Mesothelial cell of epicardium (in vitro differentiated cells): ENCODE measurements around a stretch of chr14.

DNA sequence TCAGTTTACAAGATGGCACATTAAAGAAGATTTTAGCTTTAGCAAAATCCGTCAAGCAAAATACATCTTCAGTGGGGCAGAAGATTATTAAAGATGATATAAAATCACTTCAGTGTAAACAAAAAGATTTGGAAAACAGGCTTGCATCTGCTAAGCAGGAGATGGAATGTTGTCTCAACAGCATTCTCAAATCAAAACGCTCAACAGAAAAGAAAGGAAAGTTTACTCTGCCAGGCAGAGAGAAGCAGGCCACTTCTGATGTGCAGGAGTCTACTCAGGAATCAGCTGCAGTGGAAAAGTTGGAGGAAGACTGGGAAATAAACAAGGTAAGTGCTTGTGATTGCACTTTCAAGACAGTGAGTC is 178.2 kb downstream of the SYNE2 start:
- PRO-cap: no peak

DNA sequence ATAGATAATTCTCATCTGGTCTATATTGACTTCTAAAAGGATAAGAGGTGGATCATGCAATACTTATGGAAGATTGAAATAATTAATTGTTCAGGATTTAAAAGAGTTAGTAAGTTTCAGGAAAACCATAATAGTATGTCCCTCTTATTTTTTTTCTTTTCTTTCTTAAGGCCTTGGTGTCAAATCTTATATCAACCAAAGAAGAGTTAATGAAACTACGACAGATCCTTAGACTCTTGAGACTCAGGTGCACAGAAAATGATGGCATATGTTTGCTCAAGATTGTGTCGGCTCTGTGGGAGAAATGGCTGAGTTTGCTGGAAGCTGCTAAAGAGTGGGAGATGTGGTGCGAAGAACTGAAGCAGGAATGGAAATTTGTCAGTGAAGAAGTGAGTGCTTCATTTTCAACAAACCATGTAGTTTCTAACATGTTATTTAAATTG is 212.5 kb downstream of the SYNE2 start:
- PRO-cap: no peak

- PRO-cap: no peak
Measured at GRCh38 chr14:64217332-64217634, 76.9 kb downstream of the ESR2 start.

DNA sequence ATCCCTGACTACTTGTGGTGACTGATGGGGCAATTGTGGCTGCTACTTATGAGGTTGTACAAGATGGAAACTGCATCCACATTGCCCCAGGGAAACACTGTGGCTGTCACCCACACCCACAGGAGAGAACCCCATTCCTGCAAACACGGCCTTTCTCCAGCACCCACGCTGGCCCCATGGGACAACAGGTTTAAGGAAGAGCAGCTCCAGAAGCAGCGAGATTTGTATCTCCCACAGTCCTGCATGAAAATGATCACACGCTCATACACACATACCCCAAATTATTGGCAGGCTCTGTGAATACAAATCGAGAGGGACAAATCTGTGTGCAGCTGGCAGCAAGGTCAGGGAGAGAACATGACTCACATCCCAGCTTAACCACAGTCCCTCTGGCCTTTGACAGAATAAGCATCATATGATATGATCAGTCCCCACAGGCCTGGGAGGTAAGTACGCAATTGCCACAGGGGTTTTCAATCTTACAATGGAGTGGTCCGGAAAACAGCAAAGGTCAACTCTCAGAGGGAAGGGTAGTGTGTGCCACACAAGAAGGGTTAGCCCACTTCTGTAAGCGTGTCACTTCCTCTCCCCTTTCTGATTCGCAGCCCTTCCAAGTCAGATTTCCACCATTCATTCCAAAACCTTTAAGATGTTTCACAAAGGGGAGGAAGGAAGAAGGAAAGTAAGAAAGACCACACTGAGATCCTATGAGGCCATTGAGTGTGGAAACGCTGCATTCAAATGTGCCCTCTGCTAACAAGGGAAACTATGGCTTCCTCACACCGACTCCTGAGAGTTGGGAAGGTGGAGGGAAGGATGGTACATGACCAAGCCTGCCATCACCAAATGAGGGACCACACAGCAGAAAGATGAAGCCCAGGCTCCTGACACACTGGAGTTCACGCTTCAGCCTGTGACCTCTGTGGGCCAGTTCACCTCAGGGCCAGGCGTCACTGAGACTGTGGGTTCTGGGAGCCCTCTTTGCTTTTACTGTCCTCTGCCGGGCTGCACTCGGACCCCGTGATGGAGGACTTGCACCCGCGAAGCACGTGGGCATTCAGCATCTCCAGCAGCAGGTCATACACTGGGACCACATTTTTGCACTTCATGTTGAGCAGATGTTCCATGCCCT is 61.6 kb downstream of the ESR2 start:
- PRO-cap: no peak

GRCh38 chr14:64388490-64388962 is 373 bp downstream of the MTHFD1 start:
- PRO-cap: no peak

DNA sequence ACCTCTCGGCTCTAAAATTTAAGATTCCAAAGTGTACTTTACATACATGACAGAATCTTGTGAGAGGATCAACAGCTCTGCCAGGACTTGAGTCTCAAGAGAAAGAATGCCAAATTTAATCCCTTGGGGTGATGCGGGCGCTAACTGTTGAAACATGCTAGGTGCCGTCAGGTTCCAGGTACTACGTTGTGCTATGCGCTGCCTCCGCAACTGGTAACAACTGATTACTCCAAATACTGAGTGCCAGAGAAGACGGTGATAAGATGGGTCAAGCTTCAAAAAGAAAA is 840 bp downstream of the ZBTB25 start:
- PRO-cap: unidirectional peak, plus-strand start at position 223 of the sequence

GRCh38 chr14:64692505-64693063 is 11.6 kb upstream of the PLEKHG3 start:
- PRO-cap: no peak

DNA sequence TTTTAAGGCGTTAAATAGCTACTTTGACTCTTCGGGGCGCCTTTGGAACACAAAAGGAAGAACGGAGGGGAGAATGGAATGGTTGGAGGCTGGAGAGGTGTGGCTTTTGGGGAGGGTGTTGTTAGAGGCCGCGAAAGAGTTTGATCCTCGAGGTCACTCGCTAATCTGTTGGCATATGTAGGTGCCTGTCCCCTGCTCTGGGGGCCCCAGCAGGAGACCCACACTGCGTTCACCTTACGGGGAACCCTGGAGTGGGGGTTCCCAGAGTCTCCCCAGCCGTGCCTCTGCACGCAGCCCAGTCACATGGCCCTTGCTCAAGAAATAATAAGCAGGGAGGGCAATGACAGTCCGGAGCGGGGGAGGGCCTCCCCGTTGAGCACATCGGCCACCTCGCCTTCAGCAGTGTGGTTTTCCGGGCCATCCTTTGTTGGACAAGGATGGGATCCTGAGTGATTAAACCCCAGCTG is 1.2 kb downstream of the PLEKHG3 start:
- PRO-cap: no peak

- PRO-cap: no peak
Measured at GRCh38 chr14:64723982-64724801, 20.0 kb downstream of the PLEKHG3 start.

DNA sequence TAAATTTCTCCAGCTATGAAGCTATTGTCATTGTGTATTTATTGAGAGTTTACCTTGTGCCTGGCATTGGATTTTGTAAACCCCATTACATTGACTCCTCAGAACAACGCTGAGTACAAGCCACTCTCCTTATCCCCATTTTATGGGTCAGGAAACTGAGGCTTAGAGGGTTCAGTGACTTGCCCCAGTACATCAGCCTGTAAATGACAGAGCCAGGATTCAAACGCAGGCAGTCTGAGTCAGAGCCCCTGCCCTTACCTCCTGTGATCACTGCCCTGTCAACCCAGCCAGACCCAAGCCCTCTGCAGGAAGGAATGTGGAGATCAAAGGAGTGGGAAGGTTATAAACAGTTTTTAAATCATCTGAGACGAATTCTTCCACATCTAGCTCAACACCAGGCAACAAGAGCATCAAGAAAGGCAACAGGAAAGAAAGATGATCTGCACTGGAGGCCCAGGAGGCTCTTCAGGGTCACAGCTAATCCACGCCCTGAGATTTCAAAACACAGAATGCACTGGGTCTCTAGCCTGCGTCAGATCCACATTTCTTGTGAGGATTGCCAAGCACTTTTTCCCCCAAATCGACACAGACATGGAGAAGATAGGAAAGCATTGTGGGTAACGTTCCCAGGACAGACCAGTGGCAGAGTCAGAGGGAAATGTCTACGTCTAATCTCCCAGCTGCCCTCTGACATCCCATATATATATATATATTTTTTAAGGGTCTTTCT is 38.5 kb downstream of the SPTB start:
- PRO-cap: no peak

- PRO-cap: no peak
Measured at GRCh38 chr14:64950836-64951607, 8.5 kb upstream of the GPX2 start.

- PRO-cap: no peak
Measured at GRCh38 chr14:65094905-65095458, 7.3 kb downstream of the MAX start.

DNA sequence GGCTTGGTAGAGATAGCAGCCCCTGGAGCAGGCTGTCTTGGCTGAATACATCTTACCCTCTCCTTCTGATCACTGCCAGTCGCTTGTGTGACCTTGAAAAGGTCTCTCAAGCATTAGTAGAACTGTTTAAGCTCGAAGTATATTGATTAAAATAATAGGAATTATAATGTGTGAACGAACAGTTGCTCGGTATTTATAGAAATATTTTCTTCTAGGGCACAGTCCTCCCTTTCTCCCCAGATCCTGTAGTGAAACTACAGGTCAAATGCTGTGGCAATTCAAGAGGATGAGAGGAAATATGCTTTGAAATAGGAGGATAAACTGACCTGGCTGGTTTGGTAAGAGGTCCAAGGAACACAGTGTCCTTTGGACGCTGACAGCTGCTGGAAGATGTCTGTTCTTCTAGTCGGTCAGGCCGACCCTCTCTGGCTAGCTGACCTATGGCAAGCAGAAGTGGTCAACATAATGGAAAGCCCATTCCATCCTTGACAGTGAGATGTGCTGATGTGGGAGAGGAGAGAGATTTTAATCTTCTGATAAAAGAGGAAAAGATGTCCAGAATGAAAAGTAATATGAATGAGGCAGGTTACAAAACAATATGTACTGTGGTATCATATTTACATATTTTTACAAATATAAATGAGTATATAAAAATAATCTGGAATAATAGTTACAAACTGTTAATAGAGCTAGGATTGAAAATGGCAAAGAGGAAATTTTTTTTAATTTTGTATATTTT is 16.0 kb upstream of the MAX start:
- PRO-cap: no peak

GRCh38 chr14:65229524-65230597 is 127.5 kb upstream of the MAX start:
- PRO-cap: no peak

DNA sequence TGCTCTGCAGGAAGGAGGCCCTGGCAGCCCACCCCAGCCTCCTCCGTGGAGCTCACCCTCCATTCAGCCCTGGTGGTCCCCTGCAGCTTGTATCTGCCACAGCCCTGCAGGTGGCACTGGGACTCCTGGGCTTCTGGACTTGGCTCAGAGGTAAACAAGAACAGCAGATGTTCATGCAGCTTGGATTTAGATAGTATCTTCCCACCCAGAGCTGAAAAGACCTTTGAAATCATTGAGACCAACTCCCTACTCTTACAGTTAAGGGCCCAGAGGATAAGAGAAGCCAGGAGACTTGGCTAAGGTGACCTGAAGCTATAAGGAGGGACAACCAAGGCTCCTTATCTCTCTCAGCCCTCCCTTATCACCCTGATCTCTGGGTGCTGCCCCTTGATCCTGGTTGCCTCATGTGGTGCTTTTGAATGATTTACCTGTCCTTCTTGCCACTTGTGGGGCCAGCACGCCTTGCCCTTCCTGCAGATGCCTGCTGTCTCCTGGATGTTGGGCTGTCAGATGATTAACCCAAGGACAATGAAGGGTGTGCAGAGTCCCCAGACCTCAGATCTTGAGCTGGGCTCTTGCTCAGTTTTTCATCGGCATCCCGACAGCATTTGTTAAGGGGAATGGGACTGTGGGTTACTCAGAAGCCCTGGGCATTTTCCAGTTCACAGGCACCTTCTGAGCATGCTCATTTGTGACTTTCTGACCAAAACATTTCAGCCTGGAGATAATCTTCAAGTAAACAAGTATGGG is 153.8 kb upstream of the MAX start:
- PRO-cap: no peak

DNA sequence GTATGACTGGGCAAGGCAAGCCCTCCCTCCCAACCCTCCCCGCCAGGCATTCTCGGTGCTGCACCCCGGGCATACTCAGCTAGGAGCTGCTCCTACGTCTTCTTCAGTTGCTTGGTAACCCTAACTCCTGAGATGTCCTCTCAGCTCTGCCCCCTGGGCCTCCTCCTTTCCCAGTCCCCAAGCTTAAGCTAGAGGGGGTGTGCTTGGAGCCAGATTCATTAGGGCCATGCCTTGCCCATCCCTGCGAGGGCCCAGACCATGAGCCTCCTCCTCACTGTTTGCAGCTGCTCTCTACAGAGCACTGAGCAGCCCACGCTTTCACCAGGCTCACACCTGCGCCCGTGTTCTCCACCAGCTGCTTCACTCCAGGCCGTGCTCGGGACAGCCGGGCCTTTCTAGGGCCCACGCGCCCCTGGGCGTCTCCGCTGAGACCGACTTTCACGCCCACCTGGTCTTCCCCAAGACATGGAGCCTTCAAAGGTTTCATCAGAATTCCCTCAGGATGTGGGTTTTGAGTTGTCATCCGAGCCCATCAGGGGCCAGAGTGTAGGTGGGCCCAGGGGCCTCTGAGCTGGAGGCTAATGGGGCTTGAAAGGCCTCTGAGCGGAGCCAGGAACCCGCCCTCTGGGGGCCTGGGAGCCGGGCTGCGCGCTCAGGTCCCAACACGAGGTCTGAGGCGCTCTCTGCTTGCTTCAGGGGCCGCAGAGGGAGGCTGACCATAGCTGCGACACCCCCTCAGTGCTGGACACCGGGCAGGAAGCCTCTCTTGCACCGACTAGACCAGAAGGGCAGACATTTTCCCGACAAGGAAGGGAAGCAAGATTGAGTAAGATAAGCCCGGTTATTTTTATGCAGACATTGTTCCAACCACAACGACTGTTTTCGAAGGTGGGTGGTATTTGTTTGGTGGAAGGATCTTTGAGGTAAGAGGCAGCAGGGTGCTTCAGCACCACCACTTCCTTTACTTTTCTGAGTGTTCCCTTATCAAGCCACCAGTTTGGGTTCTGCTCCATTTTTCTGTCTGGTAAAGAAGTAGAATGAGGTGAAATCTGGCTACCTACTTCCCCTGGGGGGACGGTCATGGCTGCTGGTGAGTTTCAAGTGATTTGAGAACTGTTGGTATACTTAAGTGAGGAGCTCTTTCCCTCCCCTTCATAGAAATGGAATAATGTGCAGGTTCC is 125.1 kb upstream of the FUT8 start:
- PRO-cap: no peak

- PRO-cap: no peak
Measured at GRCh38 chr14:65335535-65335859, 77.0 kb upstream of the FUT8 start.

DNA sequence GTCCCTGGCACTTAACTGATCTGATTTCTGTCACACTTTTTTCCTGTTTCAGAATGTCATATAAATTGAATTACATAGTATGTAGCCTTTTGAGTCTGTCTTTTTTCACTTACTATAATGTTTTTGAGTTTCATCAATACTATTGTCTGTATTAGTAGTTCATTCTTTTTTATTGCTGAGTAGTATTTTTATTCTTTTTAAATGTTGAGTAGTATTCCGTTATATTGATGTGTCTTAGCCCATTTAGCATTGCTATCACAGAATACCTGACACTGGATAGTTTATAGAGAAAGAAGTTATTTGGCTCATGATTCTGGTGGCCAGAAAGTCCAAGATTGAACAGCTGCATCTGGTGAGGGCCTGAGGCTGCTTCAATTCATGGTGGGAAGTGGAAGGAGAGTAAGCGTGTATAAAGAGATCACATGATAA is 152.2 kb downstream of the FUT8 start:
- PRO-cap: no peak

GRCh38 chr14:65753413-65753747 is 340.9 kb downstream of the FUT8 start:
- PRO-cap: no peak

DNA sequence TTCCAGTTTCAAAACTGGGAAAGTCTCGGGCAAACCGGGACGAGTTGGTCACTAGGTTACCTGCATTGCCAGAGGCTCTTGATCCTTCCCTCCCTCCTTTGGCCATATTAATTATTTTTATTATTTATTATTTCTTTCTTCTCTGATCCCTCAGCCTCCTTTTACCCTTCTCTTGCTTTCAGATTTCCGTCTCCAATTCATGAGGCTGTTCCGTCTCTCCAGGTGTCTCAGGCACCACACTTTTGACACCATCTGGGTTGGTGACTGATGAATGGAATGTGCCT is 523.7 kb upstream of the CCDC196 start:
- PRO-cap: no peak